Thoracic aorta endothelial cell (primary cell): ENCODE measurements around a stretch of chr3.

DNA sequence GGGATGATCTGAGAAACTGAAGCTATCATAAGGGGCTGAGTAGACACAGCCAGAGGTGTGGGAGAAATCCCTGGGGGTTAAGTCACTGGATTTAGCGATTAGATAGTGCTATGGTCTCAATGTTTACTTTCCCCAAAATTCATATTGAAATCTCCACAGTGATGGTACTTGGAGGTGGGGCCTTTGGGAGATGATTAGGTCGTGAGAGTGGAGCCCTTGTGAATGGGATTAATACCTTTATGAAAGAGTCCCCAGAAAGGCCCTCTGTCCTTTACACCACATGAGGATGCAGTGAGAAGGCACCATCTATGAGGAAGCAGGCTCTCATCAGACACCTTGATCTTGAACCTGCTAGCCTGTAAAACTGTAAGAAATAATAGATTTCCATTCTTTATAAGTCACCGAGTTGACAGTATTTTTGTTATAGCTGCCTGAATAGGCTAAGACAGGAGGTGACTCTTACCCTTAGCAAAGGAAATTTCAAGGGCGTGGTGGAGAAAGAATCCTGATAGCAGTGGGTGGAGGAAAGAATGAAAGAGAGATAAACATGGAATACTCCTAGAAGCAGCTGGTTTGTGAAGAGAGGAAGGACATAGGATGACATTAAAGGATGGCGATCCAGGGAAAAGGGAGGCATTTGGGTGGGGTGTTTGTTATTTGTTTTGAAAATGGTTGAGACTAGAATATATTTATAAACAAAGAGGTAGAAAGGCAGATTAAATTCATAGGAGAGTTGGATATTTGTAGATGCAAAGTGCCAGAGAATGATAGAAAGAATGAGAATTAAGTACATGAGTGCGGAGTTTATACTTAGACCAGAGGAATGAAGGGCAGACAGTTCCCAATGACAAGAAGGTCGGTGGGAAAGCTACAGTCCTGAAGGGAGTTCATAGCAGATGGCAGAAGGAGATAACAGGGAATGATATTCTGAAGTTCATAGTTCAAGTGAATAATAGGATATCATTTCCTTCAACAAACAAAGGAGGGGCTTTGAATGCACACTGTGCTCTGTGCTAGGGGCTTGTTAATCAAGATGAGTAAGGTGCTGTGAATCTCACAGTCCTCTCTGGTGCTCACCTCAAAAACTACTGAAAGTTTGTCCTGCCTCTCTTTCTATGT lies 41.4 kb downstream of the SIDT1 start:
- CAGE, long polyA plus RNA: no peak

- CAGE, long polyA plus RNA: no peak
Measured at GRCh38 chr3:113783994-113784516, 37.2 kb downstream of the ATP6V1A start.

DNA sequence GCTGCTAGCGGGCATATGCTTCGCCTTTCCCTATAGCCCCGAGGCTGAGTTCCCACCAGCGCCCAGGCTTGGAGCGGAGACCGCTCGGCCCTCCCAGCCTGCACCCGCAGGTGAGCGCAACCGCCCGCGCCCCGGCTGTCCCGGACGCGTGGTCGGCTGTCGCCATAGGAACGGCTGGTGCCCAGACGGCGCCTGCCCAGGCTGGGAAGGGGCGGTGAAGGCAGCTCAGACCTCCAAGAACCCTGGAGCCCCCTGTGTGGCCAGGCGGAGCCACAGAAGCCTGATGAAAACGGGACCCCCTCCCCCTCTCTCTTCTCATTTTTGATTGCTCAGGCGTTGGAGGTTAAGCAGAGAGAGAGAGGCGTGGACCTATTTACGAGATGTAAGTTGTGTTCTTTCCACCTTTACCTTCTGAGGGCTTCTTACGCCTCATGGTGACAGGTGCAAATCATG lies 566 bp downstream of the ZDHHC23 start:
- CAGE, long polyA plus RNA: no peak

DNA sequence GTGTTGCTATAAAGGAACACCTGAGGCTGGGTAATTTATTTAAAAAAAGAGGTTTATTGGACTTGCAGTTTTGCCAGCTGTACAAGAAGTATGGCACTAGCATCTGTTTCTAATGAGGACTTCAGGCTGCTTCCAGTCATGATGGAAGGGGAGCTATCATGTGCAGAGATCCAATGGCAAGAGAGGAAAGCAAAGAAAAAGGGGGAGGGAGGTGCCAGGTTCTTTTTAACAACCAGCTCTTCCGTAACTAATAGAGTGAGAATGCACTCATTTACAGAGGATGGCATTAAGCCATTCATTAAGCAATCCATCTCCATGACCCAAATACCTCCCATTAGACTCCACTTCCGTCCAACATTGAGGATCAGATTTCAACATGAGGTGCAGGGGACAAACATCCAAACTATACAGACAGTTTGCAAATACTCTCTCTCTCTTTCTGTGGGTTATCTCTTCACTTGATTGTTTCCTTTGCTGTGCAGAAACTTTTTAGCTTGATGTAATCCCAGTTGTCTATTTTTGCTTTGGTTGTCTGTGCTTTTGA lies 21.1 kb downstream of the ZDHHC23 start:
- CAGE, long polyA plus RNA: no peak

DNA sequence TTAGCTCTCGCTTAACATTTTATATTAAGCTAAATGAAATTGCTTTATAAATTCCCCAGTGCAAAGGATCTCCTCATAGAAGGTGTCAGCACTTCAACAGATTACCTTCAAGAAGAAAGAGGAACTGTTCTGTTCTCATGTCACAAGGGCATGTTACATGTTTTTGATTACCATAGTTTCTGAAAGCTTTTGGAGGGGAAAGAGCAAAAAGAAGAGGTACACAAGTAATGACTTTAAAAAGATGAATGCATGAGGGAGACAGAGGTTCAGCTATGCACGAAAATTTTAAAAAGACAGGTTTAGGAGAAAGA lies 45.2 kb downstream of the CCDC191 start:
- CAGE, long polyA plus RNA: no peak

- CAGE, long polyA plus RNA: no peak
Measured at GRCh38 chr3:114036494-114037023, 19.8 kb downstream of the CCDC191 start.

DNA sequence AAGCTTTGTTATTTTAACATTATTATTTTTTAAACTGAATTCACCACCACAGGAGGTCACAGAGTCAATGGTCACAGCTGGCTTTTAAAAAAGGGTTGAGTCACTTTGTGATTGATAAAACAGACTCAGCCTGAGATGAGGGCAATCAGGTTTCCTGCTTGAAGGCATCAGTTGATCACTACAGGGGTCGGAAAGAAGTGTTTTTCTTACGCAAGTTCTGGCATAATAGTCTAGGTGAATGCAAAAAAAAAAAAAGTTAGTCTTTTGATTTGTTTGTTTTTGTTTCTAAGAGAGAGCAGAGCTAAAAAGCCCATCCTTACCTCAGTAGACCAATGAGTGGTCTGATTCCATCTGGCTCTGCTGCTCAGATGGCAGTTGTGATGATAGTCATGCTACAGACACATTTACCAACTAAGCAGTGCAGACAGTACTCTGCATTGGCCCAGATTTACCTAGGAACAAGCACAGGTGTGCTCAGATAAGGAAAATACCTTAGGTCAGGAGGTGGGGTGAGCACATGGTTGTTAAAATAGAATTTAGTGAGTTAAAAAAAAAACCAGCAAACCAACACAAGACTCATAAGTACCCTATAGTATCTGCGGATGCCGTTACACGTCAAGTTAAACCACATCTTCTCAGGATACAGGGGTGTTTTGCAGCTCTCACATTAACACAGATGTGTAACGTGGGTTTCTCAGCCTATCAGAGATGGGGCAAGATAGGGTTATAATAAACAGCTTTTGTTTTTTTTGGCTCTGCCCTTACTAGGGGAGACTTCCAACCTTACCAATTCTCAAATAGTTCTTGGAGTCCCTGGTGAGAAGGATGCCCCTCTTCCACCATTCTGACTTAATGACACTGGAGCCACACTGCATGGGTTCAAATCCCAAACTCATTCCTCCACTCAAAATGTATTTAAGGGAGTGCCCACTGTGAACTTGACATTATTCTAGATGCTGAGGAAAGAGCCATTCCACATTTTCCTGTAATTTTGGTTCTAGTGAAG lies 22.5 kb downstream of the ZNF80 start:
- CAGE, long polyA plus RNA: no peak

DNA sequence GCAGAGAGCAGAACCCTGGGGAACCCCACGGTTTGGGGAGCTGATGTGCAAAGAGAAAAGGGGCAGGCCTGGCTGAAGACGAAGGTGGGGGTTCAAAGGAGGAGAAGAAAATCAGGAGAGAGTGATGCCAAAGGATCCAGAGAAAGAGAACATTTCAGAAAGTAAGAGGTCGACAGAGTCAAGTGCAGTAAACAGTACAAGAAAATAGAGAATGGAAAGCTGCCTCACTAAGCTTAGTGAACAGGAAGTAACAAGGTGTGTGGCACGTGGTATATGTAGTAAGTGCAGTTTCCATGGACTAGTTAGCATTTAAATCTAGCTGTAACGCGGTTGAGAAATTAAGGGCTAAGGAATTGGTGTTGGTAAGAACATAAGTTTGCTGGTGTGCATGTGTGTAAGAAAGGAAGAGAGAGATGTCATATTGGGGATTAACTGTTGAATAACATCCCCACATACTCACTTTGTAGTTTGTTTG lies 13.6 kb downstream of the TIGIT start:
- CAGE, long polyA plus RNA: no peak

DNA sequence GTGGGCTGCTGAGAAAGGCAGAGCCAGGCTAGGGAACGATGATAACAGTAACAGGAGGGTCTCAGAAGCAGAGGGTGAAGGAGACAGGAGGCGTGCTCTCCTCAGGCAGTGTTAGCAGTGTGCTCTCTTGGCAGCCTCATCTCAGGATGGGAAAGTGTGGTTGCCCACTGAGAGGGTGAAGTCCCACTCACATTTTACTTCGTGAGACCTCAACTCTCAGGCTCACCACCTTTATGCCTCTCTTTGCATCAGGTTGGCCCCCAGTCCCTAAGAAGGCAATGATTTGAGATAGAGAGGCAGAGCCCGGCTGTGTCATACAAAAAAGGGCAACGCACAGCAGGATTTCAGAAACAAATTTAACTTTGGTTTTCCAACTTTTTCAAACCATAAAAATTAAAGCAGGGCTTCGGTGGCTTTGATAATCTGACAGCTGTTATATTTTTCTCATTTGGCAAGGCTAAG lies 24.6 kb downstream of the TIGIT start:
- CAGE, long polyA plus RNA: no peak

DNA sequence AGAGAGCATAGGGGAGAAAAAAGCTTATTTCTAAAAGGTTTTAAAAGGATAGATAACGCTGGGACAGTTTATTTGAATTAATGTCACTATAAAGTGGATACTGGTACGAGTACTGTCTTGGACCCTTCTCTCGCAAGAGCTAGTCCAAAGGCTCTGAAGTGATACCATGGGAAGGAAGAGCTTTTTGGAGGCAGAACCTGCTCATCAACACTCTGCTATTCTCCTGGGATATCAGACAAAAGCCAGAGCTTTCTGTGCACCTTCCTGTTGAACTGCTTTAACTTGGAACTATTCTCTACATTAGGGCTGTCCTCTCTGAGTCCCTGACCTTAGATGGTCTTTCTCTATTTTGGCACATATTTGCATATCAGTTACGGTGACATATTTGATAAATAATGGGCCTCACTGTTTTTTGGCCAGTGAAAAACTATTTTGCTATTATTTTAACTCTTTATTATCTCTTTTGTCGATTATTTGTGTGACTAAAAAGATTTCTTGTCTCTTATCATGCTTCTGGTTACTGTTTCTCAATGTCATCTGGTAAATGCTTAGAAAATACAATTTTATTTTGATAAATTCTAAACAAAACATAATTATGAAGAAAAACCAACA lies 146.9 kb downstream of the TIGIT start:
- CAGE, long polyA plus RNA: no peak

GRCh38 chr3:114764144-114764764 lies 382.8 kb downstream of the ZBTB20 start:
- CAGE, long polyA plus RNA: no peak

DNA sequence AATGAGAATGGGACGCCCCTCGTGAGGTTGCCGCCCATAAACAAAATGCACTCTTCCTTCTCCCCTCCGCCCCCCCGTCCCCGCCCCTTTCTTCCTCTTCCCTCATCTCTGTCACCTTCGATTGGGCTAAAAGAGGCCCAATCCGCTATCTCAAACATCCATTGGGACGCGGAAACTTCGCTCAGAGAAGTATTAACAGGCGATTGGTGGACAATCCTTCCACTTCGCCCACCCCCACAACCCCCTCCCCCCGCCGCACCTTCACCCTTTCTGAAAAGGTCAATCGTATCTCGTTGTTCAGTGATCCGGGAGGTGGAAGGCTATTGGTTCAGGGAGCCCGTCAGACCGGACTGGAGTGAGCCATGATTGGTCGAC lies 274 bp upstream of the ZBTB20 start:
- CAGE, long polyA plus RNA: no peak

GRCh38 chr3:115187100-115187427 lies 40.0 kb upstream of the ZBTB20 start:
- CAGE, long polyA plus RNA: no peak

DNA sequence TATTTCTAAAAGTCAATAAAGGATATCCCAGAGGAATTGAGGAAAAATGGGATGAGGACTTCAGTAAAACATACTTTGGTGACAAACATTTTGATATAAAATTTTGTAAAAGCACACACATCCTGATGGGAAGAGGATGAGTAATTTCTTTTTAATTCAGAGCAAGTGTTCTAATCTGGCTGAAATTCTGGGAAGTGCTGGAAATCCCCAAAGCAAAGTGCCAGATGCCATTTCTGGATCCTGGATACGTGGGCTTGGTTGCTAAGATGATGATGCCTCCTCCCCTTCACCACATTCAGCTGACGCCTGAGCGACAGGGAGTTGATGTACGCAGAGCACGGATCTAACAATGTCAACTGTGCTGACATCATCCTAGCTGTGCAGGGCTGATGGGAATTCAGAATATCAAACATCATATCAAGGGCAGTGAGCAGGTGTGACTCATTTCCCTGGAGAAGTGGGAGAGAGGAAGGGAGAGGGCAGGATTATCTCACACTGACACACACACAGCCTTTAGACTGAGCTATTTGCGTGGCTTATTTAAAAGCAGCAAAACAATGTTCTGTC lies 92.5 kb upstream of the ZBTB20 start:
- CAGE, long polyA plus RNA: no peak

DNA sequence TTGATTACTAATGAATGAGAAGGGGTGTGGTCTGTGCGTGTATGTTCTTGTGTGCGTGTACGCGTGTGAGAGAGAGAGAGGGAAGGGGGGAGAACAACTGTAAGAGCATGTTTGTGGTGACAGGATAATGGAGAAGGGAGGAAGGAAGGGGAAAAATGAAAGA lies 161.4 kb downstream of the GAP43 start:
- CAGE, long polyA plus RNA: no peak

DNA sequence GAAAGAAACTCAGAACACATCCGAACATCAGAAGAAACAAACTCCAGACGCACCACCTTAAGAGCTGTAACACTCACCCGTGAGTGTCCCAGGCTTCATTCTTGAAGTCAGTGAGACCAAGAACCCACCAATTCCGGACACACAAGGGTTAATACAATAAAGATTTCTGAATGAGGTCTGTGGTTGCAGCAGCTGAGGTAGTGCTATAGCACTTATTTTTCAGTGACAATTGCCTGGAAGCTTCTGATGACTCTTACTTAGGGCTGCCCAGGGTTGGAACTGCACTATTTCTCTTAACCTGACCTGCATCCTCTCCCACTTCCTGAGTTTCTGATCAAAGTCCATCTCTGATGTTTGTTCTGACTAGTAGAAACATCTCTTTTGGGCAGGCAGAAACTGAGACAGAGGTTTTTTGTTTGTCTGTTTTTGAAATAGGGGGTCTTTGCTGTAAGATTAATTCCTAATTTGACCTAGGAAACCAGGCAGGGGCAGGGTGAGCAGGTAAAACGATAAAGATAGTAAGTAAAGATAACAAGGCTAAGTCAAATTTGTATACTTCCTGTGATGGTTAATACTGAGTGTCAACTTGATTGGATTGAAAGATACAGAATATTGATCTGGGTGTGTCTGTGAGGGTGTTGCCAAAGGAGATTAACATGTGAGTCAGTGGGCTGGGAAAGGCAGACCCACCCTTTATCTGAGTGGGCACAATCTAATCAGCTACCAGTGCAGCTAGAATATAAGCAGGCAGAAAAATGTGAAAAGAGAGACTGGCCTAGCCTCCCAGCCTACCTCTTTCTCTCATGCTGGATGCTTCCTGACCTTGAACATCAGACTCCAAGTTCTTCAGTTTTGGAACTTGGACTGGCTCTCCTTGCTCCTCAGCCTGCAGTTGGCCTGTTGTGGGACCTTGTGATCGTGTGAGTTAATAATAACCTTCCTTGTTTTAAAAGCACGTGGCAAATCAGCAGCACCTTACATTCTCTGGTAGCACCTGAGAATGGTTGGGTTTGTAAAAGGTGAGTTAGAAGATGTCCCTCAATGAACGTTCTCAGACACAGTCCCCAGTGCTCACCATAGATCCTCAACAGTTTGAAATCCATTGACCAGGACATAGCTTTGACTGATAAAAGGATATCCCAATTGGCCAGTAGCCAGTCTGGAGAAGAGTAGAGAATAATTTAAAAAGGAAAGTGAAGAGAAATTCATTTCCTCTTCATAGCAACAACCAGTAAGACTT lies 169.3 kb downstream of the GAP43 start:
- CAGE, long polyA plus RNA: no peak

- CAGE, long polyA plus RNA: no peak
Measured at GRCh38 chr3:117873343-117873783, 1161.3 kb downstream of the IGSF11 start.

GRCh38 chr3:118809919-118810251 lies 224.8 kb downstream of the IGSF11 start:
- CAGE, long polyA plus RNA: no peak

DNA sequence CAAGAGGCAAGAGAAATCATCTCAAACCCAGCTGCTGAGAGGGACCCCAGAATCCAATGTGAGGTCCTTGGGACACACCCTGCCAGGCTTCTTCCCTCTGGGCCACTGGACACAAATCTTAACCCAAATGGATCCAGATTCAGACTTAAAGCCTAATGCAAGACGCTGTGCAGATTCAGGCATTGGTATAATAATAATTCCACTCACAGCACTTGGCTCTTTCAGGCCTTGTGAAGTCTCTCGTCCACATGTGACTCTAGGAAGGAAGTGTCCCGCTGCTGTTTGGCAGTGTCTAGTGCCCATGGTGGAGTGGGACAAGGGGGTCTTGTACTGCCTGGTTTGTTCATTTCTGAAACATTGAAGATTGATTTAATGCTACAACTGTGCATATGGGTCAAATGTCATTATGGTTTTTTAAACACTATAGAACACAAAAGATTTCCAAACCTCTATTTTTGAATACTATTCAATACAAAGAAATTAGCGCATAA lies 14.3 kb upstream of the ARHGAP31 start:
- CAGE, long polyA plus RNA: no peak

- CAGE, long polyA plus RNA: no peak
Measured at GRCh38 chr3:119455635-119456321, 7.6 kb downstream of the TMEM39A start.